Skeletal muscle satellite cell (primary cell): ENCODE measurements around a stretch of chr5.

DNA sequence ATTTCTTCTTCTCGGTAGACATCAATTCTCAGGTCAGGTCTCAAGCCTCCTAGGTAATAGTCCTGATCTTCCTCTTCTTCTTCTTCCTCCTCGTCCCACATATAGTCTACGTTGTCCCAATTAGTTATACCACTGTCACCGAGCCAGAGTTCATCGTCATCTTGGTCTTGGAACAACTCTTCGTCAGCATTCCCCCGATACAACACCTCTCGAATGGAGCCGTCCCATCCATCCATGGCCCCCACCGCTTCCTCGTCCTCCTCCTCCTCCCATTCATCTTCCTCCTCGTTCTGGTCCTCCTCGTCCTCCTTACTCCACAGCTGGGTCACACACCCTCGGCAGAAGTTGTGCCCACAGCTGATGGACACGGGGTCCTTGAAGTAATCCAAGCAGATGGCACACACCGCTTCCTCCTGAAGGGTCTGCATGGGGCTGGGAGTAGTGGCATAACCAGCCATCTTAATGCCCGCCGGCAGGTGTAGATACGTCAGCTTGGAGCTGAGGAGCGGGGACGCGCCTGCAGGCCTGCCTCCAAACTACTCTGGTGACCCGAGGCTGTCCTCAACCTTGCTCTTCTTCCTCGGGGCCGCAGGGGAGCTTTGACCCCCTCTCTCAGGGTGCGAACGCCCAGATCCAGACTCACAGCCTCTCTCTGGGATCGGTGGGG is 454 bp downstream of the TRIM52 start:
- CAGE, long polyA plus RNA: no peak

- CAGE, long polyA plus RNA: no peak
Measured at GRCh38 chr5:181287255-181287765, 26.4 kb upstream of the TRIM52 start.